ENCODE measurements around a stretch of chr2.

DNA sequence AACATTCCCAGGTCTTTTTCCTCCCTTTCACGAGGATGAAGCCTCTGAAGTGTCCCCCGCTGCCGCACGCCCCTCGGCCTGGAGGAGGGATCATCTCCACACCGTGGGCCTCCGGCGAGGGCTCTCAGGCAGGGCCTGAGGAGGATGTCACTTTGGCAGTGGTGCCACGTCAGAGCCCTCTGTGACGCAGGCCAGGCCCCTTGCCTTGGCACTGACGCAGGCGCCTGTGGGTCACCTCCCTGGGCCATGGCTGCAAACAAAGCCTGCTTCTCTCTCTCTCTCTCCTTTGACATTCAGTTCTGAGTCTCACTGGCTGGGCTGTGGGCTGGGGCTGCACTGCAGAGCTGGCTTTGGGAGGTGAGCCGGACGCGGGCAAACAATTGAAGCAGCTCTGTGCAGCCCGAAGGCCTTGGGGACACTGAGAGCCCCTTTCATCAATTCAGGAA, 273.7 kb downstream of the TWIST2 start:
- RRBS, 2 experiments, result 90% methylated on average over 2 of the region's 16 CpGs; no CpG with 5 or more reads in 1 of the 2 experiments

GRCh38 chr2:239231162-239231884, 169.5 kb downstream of the HDAC4 start:
- RRBS, 2 experiments, result no CpG with 5 or more reads among the region's 33 CpGs

DNA sequence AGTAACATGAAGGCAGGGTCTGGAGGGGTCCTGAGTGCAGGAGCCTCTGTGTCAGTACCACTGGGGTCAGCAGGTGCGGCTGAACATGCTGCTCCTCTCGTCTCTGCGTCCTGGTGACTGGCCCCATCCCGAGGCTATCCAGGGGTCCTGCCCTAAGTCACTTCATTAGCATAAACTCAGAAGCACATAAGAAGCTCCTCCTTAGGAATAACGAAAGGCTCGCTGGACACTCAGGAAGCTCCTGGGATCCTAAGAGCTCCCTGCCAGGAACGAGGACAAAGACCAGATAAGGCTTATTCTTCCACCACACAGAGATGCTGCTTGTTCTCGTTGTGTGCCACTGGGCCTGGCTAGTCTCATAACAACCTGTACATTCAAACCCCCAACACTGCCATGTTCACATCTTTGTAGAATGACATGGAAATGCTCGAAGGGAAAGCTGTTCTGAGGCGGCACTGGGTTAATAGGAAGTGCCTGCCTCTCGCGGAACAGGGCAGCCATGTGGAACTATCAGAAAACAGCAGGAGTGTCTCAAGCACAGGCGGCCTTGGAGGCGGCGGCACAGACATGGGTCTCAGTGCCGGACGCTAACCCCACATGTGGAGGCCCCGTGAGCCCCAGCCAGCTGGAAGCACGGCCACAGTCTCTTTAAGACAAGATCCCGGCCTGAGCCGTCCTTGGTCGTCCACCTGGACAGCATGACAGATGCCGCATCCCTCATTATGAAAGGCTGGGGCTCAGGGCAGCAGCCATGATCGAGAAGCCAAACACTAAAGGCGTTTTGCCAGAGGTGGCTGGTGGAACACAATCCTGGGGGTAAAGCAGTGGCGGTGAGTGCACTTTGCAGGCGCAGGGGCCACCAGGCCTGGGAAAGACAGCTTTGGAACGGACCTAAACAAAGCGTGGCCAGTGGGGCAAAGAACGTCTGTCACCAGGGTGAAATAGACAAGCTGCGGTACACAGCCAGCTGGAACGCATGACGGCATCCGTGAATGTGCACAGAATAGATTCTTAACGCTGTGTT, 161.2 kb downstream of the HDAC4 start:
- RRBS, 2 experiments, result 92 to 95% methylated on average over 5 of the region's 35 CpGs

GRCh38 chr2:239247407-239248169, 153.2 kb downstream of the HDAC4 start:
- RRBS, 2 experiments, result no CpG with 5 or more reads among the region's 29 CpGs

- RRBS, 2 experiments, result no CpG with 5 or more reads among the region's 19 CpGs
Observed at GRCh38 chr2:239252751-239253208, 148.0 kb downstream of the HDAC4 start.

DNA sequence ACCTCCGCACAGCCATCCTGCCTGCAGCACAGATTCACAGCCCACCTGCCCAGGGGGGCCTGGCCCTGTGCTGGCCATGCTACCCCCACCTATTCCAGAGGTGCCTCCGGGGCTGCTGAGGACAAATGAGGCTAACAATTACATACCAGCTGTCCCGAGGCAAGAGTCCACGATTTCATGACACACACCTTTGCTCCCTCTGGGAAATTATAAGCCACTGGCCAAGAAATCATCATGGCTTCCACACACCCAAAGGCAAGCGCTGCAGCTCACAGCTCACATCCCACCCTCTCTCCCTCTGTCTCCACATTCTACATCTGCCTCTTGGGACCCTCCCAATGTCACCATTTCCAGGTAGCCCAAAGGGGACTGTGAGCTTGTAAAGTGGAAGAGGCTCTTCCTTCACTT, 134.4 kb downstream of the HDAC4 start:
- RRBS, 2 experiments, result no CpG with 5 or more reads among the region's 5 CpGs

DNA sequence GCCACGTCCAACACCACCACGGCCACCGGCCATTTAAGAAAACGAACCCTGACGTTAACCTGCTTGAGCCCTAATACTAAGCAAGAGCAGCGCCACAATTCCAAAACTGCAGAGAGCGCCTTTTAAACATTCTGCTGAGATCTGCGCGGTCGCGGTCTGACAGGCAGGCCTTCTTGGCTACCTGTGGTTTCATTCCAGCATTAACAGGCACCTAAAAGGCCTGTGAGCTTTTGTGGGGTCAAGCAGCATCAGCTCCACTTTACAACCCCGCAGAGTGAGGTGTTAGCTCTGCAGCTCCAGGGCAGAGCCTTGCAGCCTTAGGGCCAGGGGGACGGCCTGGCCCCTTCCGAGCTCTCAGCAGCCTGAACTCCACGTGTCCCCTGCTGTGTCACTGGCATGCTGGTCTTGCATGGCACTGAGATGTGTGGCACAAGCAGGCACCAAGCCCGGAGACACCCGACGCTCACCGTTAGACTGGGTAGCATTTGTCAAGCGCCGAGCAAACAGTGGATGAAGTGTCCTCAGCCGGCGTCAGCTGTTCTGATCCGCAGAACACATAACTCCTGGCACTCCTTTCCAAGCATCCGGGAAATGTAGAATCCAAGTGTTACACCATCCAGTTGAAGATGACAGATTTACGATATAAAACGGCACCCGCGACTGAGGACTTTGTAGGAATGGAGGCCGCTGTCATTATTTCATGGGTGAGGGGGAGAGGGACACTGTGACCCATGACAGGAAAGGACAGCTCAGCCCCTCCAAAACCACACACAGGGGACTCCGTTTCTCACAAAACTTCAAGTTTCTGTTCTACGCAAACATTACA, 89.7 kb downstream of the HDAC4 start:
- RRBS, 2 experiments, result 7 to 43% methylated on average over 8 of the region's 32 CpGs

DNA sequence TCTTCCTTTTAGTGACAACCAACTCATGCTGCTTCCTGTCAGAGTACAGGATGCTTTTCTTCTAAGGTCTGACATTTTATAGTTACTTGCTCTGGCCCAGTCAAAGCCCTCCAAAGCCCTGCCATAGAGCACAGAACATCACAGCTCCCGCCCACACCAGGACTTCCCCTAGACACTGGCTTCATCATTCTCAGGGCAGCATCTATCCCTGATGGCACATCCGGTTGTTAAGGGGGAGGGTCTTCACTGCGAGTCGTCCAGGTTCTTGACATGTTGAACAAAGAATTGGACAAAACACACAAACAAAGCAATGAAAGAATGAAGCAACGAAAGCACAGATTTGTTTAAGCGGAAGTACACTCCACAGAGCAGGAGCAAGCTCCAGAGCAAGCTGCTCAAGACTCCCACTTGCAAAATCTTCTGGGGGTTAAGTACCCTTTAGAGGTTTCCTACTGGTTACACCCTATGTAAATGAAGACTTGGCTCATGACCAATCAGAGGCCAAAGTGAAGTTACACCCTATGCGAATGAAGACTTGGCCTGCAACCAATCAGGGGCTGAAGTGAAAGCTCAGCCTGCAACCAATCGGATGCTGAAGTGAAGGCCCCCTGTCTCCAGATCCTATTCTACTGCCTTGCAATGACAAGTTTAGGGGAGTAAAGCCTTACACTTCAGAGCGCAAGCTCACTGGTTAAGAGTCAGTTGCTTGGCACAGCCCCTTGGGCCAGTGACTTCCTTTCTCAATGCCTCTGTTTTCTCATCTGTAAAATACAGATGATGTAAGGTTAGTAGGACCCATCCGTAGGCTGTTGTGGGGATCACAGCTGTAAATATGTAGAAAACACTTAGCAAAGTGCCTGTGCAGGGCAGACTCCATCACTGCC, 78.9 kb downstream of the HDAC4 start:
- RRBS, 2 experiments, result no CpG with 5 or more reads among the region's 10 CpGs

- RRBS, 2 experiments, result no CpG with 5 or more reads among the region's 13 CpGs
Observed at GRCh38 chr2:239381562-239382289, 19.1 kb downstream of the HDAC4 start.

GRCh38 chr2:239439233-239439913, 38.6 kb upstream of the HDAC4 start:
- RRBS, 2 experiments, result 38 to 56% methylated on average over 4 of the region's 24 CpGs

DNA sequence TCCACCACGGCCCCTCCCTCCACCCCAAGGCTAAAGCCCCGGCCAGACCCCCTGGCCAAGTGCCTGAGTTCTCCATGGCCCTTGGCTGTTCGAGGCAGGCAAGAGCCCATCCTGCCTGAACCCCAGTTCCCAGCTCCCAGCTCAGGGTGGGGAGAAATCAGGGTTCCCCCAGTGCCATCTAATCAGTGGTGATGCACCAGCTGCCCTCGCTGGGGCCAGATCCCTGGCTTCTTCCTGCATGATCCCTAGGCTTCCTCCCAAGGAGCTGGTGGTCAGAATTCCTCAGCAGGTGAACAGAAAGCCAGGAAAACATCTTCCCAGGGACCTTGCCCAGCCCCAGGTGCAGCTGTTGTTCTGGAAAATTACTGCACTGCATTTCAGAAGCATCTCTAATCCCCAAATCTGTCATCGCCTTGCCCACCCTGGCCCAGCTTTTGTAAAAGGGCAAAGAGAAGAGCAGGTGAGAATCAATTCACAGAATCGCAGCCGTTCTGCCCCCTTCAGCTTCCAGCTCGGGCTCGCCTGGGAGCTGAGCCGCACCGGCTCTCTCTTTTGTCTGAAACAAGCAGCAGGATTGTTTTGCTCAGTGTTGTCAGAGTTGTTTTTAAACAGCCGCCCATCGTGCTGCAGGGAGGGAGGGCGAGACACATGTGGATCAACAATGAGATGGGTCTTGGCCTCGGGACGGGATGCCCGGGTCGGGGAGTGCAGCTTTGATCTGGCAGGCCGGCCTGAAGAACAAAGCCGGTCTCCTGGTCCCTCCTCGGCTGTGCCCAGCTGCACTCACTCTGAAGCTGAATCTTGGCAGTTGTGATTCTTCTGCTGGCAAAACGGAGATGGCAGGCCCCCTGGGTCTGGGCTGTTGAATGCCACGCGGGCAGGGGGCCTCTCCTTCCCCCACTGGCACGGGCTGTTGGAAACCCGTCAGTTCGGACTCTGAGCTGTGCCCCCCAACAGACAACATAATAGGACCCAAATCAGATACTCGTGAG, 39.6 kb upstream of the HDAC4 start:
- RRBS, 2 experiments, result no CpG with 5 or more reads among the region's 28 CpGs

- RRBS, 2 experiments, result no CpG with 5 or more reads among the region's 3 CpGs
Observed at GRCh38 chr2:239684513-239685017, 283.7 kb upstream of the HDAC4 start.

- RRBS, 2 experiments, result no CpG with 5 or more reads among the region's 21 CpGs
Observed at GRCh38 chr2:239975715-239976598, 49.2 kb downstream of the NDUFA10 start.

- RRBS, 2 experiments, result 1% methylated on average over 29 of the region's 46 CpGs
Observed at GRCh38 chr2:240135557-240136202, 425 bp downstream of the COPS9 start.

- RRBS, 2 experiments, result 5 to 9% methylated on average over 5 of the region's 13 CpGs
Observed at GRCh38 chr2:240438657-240439199, 3.3 kb downstream of the GPC1 start.

DNA sequence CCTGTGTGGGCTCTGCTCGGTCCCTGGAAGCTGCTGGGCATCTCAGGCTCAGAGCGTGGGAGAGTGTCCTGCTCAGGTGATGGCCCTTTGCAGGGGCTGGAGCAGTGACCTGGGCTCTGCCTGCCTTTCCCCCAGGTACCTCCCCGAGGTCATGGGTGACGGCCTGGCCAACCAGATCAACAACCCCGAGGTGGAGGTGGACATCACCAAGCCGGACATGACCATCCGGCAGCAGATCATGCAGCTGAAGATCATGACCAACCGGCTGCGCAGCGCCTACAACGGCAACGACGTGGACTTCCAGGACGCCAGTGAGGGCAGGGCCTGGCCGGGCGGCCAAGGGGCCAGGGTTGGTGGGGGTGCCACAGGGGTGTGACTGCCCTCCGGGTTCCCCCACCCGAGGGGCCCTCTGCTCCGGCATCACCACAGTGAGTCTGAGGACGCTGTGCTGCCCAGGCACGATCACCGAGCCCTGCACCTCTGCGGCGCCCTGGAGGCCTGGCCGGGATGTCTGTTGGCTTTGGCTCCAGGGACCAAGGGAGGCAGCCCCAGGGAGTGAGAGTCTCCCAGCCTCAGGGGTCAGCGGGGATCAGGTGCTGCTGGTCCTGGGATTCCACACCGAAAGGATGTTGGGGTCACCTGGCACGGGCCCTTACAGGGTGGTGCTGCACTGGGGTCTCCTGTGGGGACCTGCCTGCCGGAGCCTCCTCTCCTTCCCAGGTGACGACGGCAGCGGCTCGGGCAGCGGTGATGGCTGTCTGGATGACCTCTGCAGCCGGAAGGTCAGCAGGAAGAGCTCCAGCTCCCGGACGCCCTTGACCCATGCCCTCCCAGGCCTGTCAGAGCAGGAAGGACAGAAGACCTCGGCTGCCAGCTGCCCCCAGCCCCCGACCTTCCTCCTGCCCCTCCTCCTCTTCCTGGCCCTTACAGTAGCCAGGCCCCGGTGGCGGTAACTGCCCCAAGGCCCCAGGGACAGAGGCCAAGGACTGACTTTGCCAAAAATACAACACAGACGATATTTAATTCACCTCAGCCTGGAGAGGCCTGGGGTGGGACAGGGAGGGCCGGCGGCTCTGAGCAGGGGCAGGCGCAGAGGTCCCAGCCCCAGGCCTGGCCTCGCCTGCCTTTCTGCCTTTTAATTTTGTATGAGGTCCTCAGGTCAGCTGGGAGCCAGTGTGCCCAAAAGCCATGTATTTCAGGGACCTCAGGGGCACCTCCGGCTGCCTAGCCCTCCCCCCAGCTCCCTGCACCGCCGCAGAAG, 30.3 kb downstream of the GPC1 start:
- RRBS, 2 experiments, result 93 to 96% methylated on average over 20 of the region's 49 CpGs

DNA sequence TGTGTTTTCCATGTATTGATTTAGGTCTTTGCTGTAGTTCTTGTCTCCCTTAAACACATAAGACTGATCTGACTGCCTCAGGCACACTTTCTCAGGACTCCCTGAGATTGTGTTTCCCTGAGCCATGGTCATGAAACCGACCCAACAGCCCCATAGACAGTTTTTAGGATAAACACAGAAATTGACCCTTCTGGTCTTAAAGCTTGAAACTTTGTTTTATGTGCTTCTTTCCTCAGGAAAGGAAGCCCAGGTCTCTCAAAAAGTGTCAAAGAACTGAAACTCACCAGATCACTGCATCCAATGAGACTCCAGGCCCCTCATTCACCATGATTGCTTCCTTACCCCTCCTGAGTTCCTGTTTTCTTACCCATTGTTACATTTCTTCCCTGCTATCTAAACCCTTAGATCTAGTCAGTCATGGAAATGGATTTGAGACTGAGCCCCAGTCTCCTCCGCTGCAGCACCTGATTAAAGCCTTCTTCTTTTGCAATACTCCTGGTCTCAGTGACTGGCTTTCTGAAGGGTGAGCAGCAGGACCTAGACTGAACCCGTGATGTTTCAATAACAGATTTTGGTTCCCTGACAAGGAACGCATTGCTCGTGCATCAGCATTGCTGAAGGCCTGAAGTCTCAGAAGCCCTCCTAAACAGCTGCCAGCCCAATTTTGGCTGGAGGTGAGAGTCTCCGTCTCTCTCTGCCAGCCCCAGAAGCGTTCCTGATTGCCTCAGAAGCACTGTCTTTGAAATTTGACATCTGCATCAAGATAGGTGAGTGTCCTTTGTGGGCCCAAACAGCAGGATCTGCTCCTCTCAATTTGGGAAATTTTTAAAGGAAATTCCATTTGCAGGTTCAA, 17.3 kb downstream of the ANKMY1 start:
- RRBS, 2 experiments, result no CpG with 5 or more reads among the region's 7 CpGs

DNA sequence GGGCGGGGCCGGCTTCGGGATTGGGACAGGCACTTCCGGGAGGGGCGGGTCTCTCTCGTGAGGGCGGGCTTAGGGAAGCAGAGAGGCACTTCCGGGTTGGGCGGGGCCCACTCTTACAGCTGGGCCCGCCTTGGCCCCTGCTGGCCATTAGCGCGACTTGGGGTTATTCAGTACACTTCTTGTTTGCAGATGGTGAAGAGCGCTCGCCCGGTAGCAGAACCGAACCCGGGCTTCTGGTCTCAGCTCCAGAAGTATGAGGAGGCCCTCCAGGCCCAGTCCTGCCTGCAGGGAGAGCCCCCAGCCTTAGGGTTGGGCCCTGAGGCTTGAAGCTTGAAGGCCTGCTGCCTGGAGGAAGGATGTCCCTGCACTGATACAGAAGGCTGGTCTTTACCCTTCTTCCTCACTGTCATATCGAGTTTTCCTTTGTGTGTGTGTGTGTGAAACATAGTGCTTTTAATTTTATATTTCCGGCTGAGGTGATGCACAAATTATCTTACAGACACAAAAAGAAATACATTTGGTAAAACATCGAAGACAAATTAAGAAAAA, 1.1 kb downstream of the DUSP28 start:
- RRBS, 2 experiments, result under 1 to 3% methylated on average over 7 to 8 of the region's 20 CpGs

- RRBS, 2 experiments, result no CpG with 5 or more reads among the region's 15 CpGs
Observed at GRCh38 chr2:240578787-240579487, 7.6 kb upstream of the CAPN10 start.

DNA sequence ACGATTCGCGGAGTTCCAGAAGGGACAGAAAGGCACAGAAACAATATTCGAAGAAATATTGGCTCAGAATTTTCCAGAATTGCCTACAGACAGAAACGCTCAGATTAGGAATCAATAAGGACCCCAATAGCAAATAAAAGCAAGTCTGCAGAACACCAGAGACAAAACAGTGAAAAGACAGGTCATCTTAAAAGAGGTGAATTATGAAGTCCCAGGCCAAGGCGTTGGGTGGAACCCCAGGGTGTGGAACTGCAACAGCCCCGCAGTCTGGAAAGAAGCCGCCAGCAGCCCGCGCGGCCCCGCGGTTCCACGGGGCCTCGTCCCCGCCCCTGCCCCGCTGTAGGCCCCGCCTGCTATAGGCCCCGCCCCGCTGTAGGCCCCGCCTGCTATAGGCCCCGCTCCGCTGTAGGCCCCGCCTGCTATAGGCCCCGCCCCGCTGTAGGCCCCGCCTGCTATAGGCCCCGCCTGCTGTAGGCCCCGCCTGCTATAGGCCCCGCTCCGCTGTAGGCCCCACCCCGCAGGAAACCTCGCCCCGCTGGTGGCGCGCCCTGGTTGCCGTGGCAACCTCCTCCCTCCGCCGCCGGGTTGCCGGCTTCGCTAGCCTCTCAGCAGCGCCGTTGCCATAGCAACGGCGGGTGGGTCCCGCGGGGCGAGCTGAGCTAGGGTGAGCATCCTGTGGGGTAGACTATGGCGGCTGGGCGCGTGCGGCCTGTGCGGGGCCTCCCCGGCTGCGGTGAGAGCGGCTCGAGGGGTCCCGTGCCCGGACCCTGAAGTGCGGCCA, 12.1 kb upstream of the KIF1A start:
- RRBS, 2 experiments, result 60 to 69% methylated on average over 6 of the region's 61 CpGs

All from LNCaP clone FGC (cell line).